ENCODE data around the gene SPATA16.

GRCh38 chr3:172140150-172141194 is 101.1 kb downstream of the FNDC3B start:
- PRO-cap, 2 experiments, result no peak in any of the 2 experiments

DNA sequence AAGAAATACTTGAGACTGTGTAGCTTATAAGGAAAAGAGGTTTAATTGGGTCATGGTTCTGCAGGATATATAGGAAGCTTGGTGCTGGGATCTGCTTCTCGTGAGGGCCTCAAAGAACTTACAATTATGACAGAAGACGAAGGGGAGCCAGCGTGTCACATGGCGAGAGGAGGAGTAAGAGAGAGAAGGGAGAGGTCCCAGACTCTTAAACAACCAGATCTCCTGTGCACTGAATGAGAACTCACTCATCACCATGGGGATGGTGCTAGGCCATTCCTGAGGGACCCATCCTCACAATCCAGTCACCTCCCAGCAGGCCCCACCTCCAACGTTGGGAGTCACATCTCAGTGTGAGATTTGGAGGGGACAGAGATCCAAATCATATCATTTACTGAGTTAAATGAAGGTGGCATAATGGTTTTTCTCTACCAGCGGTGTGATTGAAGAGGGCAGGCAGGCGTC is 104.7 kb downstream of the FNDC3B start:
- PRO-cap, 2 experiments, result no peak in any of the 2 experiments

- PRO-cap, 2 experiments, result no peak in any of the 2 experiments
These were observed 200.8 kb downstream of the GHSR start for GRCh38 chr3:172247325-172247962.

DNA sequence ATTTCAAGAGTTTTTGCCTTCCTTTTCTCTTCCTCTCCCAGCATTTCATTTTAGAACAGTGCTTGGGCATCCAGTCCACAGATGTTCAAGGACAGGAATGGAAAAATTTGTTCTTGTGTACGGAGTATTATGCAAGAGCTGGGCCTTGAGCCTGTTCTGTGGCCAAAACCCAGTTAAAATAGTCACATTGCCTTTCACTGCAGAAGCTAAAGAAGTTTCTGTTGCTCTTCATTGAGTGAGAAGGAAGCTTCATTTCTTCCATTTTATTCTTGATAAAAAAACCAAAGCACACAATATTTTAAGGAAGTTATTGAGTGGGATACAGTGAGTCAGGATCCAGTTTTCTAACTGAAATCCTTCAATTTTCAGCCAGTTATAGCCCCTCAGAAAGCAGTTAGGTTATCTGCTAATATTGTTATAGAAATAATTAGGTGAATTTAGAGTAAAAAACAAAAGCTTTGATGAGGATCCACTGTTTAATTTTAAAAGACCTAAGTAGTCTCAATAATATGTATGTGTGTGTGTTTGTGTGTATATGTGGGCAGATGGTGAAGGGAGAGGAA is 191.8 kb downstream of the GHSR start:
- PRO-cap, 2 experiments, result no peak in any of the 2 experiments

- PRO-cap, 2 experiments, result no peak in any of the 2 experiments
These were observed 188.7 kb downstream of the GHSR start for GRCh38 chr3:172259498-172259943.

DNA sequence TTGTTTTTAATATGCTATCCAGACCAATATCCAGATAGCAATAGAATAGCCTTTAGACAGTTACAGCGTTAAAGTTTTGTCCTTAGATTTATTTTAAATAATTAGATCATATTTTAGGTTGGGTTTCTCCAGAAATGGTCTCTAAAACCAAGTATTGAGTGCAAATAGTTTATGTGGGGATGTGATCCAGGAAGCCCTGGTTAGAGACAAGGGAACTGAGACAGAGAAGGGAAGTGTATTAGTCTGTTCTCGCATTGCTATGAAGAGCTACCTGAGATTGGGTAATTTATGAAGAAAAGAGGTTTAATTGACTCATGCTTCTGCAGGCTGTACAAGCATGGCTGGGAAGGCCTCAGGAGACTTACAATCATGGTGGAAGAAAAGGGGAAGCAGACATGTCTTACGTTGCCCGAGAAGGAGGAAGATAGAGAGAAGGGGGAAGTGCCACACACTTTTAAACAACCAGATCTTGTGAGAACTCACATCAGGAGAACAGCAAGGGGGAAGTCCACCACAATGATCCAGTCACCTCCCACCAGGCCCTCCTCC is 154.2 kb downstream of the GHSR start:
- PRO-cap, 2 experiments, result no peak in any of the 2 experiments

DNA sequence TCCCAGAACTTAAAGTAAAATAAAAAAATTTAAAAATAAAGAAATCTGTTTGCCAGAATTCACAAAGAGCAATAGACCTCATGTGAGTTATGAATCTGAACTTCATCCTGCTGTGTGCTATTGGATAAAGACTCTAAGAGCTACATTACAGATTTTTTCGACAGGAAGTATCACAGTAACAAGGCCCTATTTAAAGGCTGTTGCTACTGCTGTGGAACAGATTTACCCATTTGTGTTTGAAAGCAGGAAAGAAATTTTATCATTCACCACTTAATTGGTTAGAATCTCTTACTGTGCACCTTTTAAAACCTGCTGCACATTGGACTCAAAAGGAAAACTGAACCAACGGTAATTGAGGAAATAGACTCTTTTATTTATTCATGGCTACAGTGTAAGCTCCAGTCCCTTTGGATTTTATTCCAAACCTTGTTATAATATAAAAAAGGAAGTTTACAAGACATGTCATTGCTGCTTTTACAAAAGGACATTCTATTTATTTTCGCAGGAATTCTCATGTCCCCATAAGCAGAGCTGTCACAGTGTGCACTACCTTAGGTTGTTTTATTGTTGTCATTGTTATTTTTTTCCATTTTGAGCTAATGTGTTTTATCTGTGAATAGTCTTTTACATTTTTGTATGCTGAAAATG is 918 bp downstream of the TNFSF10 start:
- PRO-cap, 2 experiments, result no peak in any of the 2 experiments

GRCh38 chr3:172557440-172558442 is 34.5 kb upstream of the TNFSF10 start:
- PRO-cap, 2 experiments, result no peak in any of the 2 experiments

GRCh38 chr3:172607098-172607676 is 84.0 kb upstream of the TNFSF10 start:
- PRO-cap, 2 experiments, result no peak in any of the 2 experiments

DNA sequence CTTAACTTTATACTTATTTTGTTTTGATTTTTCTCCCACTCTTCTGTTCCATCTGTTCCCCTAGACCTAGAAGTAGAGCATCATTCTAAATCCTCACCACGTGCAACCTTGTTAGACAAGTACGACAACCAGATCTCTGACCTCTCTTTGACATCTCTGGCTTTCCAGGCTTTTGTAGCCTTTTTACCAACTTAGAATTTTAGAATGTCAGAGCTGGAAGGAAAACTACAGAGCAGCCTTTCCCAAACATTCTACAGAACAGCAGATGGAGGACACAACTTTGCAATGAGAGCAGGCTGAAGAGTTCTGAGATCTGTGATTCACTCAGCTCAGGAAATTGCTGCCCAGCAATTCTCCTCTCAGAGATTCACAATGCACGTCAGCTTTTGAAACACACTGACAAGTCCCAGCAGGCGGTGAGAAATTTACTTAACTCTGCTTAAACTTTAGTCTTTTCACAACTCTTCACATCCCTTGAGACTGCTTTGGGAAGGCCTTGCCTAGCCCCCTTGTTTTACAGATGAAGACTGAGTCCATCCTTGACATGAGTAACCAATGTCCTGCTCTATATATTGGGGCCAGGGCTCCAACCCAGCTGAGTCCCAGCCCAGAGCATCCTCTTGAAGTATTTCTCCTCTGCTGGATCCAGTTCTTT is 25.1 kb downstream of the NCEH1 start:
- PRO-cap, 2 experiments, result no peak in any of the 2 experiments

DNA sequence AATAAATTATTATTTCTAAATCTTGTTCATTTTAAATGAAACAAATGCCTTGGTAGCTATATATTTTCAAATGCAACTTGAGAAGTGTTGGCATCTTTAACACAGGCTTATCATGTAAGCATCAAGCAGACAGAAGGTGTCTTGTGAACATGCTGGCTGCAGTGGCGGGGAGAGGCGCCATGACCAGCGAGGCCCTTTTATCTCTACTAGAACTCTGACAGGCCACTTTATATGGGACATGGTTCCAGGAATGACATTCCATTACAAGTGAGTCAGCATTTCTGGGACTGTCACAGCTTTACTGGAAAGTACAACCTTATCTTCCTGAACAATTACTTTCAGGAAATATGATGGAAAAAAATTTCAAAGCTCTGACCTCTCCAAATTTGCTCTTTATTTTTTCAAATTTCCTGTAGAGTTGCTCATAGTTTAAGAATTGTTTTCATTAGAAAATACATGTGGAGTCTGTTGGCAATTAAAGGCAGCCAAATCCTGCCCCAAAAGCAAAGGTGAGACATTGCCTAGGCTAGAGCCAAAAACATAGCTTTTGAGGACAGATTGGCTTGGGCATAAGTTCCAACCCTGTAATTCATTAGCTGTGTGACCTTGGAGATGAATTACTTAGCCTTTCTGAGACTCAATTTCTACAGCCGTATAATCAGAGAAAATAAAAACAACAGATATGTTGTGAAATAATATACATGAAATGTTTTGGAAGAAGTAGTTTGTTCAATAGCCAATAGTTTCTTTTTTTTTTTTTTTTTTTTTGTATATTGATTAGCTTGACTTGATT is 106.7 kb downstream of the ECT2 start:
- PRO-cap, 2 experiments, result no peak in any of the 2 experiments

GRCh38 chr3:173140962-173141303 is at the start of gene SPATA16:
Gene SPATA16, minus strand, starts transcription at chr3:173141235.
- PRO-cap, 2 experiments, result no peak in any of the 2 experiments

- PRO-cap, 2 experiments, result peak in 1 of 2 experiments; most common plus-strand start chr3:173397256 (in 1); most common minus-strand start chr3:173397234 (in 1)
These were observed 549 bp upstream of the NLGN1 start for GRCh38 chr3:173397020-173397370.

- PRO-cap, 2 experiments, result no peak in any of the 2 experiments
These were observed 417.2 kb upstream of the NAALADL2 start for GRCh38 chr3:174441867-174442373.

DNA sequence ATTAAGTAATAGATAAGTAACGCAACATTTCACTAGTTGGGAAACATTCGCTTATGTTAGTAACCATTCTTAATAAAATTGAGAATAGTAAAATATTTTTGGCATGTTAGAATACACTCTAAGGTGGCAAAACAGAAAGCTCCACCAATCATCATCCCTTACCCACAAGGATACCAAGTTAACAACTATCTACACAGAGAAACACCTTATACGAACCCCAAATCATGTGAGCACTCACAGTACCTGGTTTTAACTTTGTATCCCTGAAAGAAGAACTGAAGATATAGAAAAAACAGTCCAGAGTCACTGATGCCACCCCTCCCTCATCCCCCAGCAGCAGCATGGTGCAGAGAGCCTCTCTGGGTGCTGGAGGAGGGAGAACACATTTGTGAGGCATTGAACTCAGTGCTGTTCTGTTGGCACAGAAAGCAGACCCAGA is 32.0 kb downstream of the NAALADL2 start:
- PRO-cap, 2 experiments, result no peak in any of the 2 experiments

GRCh38 chr3:177041097-177041637 is 156.1 kb downstream of the TBL1XR1 start:
- PRO-cap, 2 experiments, result peak in 1 of 2 experiments; most common plus-strand start chr3:177041211 (in 1); most common minus-strand start chr3:177041175 (in 1)

GRCh38 chr3:177201700-177201963 is 4.3 kb upstream of the TBL1XR1 start:
- PRO-cap, 2 experiments, result no peak in any of the 2 experiments

DNA sequence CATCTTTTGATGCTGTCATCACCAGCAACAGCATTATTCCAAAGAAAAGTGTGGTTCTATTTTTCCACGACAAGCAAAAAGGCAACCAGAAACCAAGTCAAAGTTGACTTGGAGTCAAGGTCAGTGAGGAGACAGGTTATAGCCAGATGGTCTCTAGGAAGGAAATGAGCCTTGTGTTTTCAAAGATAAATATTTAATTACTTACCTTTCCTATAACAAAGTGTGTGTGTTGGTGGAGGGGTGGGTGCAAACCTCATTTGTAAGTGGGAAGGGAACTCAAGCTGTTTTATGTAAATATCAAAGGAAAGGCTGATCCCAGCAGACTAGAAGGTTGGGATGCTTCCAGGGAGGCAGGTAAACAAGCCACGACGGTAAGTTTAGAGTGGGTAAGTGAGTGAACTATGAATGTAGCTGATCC is 81.8 kb upstream of the TBL1XR1 start:
- PRO-cap, 2 experiments, result no peak in any of the 2 experiments

DNA sequence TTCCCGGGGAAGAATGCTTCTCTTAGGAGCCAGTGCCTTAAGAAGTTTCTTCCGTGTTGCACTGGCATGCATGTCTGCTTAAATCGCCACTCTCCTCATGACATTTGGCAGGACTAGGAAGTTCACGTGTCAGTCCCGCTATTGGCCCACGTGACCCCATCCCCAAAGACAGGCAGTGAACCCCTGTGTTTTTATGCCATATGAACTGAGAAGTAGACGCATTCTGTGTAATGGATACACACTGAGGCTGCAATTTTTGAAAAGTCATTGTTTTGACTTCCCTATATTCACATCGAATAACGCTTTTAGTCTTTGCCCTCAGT is 125.6 kb upstream of the TBL1XR1 start:
- PRO-cap, 2 experiments, result no peak in any of the 2 experiments

GRCh38 chr3:177358234-177358979 is 161.1 kb upstream of the TBL1XR1 start:
- PRO-cap, 2 experiments, result peak in 1 of 2 experiments; most common plus-strand start chr3:177358354 (in 1); most common minus-strand start chr3:177358336 (in 1)